ReNcell CX (cell line): ENCODE measurements around a stretch of chrX.

DNA sequence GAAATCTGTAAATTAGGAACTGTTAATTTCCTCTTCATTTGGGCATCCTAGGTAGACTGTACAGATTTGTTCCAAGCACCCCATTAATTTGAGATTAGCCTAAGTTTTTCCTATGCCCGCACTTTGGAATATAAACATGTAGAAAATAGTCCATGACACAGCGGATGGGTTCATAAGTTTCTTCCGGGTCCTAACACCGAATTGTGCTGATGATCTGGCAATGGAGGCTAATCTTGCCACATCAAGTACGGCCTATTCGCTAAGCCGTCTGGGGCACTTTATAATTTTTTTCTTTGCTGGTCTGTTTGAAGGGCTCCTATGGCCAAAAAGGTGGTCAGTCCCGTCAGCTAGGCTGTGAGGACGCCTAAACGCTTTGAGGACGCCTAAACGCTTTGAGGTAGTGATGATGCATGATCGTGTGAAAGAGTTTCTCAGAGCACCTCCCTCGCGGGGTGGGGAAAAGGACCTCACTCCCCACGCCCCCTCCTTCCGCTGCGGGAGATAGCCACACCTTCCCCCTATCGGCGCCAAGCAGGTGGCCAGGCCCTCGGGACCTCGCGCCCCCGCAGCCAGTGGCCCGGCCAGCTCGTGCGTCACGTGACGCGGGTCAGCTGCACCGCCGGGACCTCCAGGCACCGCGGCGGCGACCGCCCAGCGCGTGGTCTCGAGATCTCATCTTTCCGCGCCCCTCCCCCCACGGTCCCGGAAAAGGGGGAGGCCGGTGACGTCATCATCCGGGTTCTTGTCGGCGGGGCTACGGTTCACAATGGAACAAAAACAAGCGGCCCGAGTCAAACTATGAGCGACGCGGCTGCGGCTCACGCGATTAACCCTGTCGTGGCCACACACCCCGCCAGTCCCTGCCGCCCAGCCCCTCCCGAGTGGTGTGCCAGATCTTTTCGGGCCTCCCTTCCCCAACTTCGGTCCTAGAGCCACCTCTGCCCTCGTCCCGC lies 909 bp upstream of the USP9X start:
- PRO-cap: bidirectional peak, plus-strand start at position 751 of the sequence, minus-strand start at position 663 of the sequence

GRCh38 chrX:41085968-41087096 lies 1.1 kb downstream of the USP9X start:
- PRO-cap: bidirectional peak, plus-strand start at chrX:41086571, minus-strand start at chrX:41086321

DNA sequence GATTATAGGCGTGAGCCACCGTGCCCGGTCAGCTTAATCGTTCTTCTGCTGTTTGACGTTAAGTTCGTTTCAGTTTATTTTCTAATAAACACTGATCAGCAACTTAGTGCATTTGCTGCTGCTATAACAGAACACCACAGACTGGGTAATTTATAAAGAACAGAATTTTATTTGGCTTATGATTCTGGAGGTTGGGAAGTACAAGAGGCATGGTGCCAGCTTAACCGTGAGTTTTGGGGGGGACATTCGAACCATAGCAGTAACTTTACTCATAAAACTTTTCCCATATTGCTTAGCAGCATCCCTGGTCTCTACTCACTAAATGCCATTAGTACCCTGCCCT lies 62.4 kb downstream of the USP9X start:
- PRO-cap: no peak

- PRO-cap: no peak
These were observed 9.2 kb downstream of the DDX3X start for GRCh38 chrX:41342801-41343912.

- PRO-cap: no peak
These were observed 44.5 kb downstream of the NYX start for GRCh38 chrX:41491503-41492082.

DNA sequence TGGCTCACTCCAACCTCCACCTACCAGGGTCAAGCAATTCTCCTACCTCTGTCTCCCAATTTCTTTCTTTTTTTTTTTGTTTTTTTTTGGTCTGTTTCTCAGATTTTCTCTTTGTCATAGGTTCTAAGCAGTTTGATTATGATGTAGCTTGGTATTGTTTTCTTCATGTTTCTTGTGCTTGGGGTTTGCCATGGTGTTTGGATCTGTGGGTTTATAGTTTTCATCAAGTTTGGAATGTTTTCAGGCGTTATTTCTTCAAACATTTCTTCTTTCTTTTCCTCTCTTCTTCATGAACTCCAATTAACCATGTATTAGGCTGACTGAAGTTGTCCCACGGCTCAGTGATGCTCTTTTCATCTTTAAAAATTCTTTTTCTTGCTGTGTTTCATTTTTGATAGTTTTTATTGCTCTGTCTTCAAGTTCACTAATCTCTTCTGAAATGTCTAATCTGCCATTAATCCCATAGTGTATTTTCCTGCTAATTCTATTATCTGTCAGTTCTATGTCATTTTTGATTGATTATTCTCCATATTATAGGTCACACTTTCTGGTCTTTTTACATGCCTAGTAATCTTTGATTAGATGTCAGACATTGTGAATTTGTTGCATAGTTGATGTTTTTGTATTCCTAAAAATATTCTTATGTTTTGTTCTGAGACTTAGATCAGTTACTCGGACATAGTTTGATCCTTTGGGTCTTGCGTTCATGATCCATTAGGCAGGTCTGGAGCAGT lies 115.5 kb upstream of the GPR34 start:
- PRO-cap: no peak

- PRO-cap: no peak
These were observed 23.1 kb upstream of the GPR34 start for GRCh38 chrX:41665644-41666095.

DNA sequence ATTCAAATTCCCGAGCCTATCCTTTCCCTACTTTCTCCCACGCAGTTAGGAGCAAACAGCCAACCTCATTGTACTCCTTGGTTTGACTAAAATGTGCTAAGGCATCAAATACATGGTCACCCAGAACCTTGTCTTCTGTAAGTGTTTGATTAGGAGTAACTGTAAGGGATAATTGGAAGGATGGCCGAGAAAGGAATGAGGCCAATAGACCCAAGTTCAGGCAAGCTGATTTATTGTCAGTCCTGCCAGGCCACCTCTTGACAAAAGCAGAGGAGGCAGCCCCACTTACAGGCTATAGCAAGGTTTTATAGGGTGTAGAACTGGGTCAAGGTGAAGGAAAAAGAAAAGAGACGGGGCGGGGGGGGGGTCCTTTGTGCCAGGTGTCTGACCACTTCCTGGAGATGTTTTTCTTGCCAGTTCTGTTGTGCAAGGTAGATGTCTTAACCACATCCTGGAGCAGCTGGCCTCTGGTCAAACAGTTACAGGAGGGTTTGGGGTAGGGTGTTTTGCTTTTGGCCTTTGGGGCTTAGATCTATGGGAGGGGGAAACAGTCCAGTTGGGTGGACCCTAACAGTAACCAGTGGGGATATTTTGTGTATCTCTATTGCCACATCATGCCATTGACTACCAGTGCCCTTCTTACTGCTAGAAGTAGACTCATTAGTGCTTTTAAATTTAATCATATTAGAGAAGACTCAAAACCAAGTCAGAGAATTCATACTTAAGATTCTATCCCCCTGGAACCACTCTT lies 165.6 kb upstream of the PPP1R2C start:
- PRO-cap: no peak

GRCh38 chrX:42944134-42944903 lies 166.4 kb upstream of the PPP1R2C start:
- PRO-cap: no peak

DNA sequence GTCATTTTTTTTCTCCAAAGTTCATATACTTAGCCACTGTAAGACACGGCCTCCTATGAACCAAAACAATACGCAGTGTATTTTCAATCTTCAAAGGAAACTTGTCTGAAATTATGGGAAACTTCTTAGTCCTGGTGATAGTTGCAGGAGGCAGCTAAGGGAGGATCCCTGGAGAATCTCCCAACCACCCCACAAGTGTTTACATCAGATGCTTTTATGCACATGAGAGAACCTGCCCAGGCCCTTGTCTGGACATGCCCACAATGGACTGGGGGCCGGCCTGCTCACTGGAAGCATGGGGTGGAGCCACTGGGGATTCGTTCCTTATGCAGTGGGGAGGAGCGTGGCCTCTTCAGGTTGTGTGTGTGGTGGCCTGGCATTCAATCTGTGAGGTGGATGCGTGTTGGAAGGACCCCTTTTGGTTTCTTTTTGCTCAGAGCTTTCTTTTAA lies 398.7 kb upstream of the PPP1R2C start:
- PRO-cap: no peak

DNA sequence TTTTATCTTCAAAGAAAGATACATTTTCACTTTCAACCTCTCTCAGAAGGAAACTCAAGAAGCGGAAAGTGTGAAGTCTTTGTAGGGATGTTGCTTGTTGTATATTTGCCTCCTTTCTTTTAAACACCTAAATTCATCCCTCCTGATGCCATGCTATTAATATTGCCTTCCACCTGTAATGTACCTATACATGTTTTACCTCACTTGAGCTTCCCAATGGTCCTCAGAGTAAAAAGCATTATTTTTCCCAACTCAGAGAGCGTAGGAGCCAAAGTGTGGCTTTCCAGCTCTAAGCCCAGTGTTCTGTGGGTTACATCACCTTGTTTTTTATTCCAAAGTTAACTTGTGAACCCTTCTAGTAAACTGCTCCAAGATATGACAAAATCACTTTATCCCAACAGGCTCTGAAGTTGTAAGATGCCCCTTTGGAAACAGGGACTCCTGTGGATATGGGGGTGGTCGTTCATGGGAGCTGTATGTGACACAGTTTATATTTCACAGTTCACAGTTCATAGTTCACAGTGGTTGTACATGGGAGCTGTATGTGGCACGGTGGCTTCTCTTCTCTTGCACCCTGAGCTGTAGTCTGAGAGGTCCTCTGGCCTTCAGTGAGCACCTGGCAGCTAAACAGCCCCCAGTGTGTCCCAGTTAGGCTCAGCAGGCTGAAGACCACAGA lies 44.0 kb downstream of the MAOA start:
- PRO-cap: no peak

DNA sequence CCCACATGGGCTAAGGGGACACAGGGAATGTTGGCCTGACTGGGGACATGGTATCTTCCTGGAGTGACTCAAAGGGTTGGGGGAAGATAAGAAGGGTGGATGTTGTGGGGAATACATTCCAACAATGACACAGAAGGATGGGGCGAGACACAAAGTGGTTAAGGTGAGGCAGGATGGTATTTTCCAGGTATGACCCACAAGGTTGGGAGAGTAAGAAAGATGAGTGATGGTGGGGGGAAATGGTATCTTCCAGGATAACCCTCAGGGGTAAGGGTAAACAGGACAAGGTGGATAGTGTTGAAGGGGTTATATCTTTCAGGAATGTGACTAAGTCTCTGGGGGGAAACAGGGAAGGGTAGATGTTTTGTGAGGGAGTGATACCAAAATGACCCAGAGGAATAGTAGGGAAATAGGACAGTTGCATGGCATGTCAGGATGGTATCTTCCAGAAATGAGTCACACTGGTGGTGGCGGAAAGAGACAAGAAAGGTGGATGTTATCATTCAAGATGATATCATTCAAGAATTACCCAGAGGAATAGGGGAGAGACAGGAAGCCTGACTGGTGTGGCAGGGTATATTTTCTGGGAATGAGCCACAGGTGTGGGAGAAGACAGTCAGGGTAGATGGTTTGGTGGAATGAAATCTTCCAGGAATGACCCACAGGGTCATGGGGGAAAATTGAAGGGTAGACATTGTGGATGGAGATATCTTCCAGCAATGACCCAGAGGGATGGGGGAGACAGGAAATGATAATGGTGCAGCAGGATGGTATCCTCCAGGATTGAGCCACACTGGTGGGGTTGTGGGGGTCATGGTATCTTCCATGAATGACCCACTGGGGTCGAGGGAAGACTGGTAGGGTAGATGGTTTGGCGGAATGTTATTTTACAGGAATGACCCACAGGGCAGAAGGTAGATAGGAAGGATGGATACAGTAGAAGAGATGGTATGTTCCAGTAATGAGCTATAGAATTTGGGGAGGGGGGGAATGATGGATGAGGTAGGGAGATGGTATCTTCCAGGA lies 61.1 kb downstream of the MAOA start:
- PRO-cap: no peak

GRCh38 chrX:44157658-44158159 lies 184.5 kb upstream of the NDP start:
- PRO-cap: no peak

GRCh38 chrX:45005886-45006470 lies 133.0 kb downstream of the KDM6A start:
- PRO-cap: no peak

DNA sequence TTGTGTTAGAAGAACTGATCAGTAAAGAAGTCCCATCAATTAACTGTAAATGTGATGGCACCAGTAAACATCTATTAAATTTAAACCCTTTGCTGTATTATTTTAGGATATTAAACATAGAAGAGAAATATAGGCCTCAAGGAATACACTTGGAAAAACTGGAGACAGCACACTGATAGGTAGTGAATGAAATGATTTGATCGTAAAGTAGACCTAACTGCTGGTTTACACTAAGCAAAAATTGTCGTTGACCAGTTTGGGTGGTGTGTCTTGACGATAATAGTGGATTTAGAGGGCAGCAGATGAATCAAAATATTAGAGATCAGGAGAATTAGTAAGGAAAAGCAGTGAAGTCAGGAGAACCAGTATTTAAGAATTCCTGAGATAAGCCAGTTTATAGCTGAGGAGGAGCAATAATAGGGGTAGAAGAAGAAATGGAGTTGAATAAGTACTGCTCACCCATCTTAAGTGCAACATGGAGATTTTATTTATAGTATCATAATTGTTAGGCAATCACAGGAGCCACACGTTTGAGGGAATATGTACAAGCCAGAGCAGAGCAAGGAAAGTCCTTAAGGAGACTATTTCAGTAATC lies 144.7 kb downstream of the KDM6A start:
- PRO-cap: no peak

GRCh38 chrX:45300434-45301246 lies 100.0 kb upstream of the DIPK2B start:
- PRO-cap: no peak

DNA sequence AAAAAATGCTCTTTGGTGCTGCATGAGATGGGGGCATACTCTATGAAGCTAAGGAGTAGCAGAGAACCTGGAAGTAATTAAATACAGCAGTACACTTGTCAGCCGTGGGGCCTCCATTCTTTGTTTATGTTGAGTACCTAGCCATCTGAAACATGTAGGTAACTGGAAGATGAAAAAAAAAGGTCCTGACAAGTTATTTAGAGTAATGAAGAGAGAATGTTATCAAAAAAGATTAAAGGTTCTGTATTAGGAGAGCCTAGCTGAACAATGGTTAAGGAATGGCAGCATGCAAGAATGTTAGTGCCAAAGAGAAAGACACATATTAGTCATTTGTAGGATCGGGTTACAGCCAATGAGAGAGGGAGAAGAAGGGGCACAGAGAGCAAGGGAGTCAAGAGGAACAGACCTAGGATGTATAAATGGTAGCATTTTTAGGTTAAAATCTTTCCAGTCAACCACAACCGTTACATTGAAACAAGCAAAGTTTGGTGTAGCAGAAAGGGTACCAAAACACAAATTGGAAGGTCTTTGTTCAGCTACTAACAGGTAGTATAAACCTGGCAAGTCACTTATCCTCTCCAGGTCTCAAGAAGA lies 316.7 kb upstream of the DIPK2B start:
- PRO-cap: unidirectional peak, plus-strand start at position 382 of the sequence

GRCh38 chrX:45743062-45743339 lies 542.3 kb upstream of the DIPK2B start:
- PRO-cap: no peak

DNA sequence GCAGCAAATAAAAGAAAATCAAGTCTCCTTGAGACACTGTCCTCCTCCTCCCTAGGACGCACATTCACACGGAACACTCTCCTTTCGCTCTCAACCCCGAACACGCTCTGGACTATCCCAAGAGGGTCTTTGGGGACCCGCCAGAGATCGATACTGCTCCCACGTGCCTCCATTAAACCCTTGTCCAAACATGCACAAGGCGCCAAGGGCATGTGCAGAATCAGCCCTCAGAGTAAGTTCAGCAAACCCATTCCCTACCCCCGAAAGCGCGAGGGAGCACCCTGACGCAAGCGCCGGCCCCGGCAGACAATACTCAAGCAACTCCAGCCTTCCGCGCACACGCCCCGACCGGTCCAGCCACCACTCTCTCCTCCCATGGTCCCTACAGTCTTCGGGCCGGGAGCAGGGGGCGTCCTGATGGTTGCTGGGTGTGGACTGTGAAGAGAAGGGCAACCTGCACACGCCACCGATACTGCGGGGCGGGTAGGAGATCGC lies 596.5 kb upstream of the KRBOX4 start:
- PRO-cap: bidirectional peak, plus-strand start at position 393 of the sequence, minus-strand start at position 180 of the sequence

- PRO-cap: no peak
These were observed 430 bp downstream of the CHST7 start for GRCh38 chrX:46573909-46574480.